Vein endothelial cell (primary cell): ENCODE measurements around the gene TNP2.

GRCh38 chr16:9308144-9308698 lies 216.8 kb downstream of the HAPSTR1 start:
- CAGE, long polyA plus RNA: no peak

GRCh38 chr16:10313030-10313594 lies 72.7 kb upstream of the ATF7IP2 start:
- CAGE, long polyA plus RNA: no peak

- CAGE, long polyA plus RNA: no peak
Measured at GRCh38 chr16:10647762-10648222, 46.9 kb downstream of the TEKT5 start.

DNA sequence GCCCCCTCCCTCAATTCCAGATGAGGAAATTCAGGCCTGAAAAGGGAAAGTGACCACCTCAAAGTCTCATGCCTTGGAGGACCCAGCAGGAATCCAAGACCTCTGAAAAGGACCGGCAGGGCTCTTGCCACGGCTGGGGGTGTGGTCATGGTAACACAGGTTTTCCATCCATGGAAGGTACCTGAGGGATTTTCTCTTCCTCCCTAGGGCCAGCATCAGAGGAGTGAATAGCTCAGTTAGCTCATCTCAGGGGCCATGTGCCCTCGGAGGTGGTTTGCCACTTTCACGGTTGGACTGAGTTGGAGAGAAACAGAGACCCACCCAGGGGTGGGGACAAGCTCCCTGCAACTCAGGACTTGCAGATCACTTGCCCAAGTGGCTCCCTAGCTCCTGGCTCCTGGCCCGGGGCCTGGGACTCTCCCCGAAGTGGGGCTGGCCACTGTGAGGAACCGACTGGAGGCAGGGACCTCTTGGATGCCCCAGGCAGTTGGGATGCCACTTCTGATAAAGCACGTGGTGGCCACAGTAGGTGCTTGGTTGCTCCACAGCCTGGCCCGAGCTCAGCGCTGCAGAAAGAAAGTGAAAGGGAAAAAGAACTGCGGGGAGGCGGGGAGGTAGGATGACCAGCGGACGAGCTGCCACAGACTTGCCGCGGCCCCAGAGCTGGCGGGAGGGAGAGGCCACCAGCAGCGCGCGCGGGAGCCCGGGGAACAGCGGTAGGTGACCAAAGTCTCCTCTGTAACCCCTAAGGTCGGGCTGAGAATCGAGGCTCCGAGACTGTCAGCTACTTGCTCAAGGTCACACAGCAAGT lies 1.5 kb downstream of the CIITA start:
- CAGE, long polyA plus RNA: no peak

DNA sequence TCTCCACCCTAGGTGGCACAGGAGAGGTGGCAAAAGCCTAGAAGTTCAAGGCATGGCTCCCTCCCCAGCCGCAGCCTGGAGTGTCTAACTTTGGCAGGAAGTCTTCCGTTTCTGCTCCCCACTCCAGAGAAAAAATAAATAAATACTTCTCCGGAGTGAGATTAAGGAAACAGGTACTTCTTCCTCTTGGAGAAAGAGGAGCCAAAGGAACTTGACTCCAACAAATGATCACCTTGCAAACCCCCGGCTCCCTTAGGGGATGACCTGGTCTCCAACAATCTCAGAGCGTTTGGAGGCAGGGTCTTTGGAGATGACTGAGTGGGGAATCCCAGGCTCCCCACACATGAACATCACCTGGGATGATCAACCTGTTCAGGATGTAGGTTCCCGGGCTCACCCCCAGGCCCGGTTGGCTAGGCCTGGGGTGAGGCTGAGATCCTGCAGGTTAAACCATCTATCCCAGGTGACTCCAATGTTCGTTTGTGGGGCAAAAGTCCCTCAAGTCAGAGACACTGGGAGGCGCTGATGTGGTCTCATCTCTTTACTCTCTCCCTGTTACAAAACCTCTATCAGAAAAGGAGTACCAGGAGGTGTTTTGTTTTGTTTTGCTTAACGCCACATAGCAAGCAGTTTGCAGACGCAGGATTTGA lies 3.0 kb downstream of the CIITA start:
- CAGE, long polyA plus RNA: no peak

- CAGE, long polyA plus RNA: no peak
Measured at GRCh38 chr16:10880534-10881157, 3.6 kb downstream of the CIITA start.

- CAGE, long polyA plus RNA: no peak
Measured at GRCh38 chr16:10992751-10993317, 48.5 kb downstream of the CLEC16A start.

- CAGE, long polyA plus RNA: no peak
Measured at GRCh38 chr16:11076179-11076865, 132.0 kb downstream of the CLEC16A start.

GRCh38 chr16:11254063-11255195 lies 1.6 kb downstream of the SOCS1 start:
- CAGE, long polyA plus RNA: no peak

- CAGE, long polyA plus RNA: no peak
Measured at GRCh38 chr16:11269044-11269490, at the start of gene TNP2. Gene TNP2 (minus strand): TSS chr16:11269325.

GRCh38 chr16:11402285-11402905 lies 57.1 kb downstream of the RMI2 start:
- CAGE, long polyA plus RNA: no peak

DNA sequence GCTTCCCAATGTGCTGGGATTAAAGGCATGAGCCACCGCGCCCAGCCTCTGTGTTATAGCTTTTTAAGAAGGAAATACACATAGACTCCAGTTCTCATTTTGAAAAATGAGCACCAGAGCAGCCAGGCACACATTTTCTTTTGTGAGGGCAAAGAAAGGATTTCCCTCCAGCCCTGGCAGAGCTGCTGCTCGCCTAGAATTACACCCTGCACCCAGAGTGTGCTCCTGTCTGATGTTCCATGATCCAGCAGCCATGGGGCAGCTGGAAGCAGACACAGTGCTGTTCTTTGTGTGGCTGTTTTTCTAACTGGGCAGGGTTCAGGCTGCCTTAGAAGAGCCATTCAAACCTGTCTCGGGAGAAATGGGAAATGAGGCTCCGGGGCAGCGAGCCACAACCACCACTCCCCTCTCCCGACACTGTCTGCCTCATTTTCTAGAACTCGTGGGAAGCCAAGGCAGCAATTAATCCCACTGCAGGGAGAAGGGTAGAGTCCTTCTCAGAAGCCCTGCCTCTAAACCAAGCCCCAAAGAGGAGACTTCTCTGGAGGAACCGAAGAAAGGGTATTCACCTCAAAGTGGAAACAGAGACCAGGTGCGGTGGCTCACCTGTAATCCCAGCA lies 28.9 kb downstream of the LITAF start:
- CAGE, long polyA plus RNA: no peak

GRCh38 chr16:11583819-11584439 lies 2.8 kb downstream of the LITAF start:
- CAGE, long polyA plus RNA: no peak

DNA sequence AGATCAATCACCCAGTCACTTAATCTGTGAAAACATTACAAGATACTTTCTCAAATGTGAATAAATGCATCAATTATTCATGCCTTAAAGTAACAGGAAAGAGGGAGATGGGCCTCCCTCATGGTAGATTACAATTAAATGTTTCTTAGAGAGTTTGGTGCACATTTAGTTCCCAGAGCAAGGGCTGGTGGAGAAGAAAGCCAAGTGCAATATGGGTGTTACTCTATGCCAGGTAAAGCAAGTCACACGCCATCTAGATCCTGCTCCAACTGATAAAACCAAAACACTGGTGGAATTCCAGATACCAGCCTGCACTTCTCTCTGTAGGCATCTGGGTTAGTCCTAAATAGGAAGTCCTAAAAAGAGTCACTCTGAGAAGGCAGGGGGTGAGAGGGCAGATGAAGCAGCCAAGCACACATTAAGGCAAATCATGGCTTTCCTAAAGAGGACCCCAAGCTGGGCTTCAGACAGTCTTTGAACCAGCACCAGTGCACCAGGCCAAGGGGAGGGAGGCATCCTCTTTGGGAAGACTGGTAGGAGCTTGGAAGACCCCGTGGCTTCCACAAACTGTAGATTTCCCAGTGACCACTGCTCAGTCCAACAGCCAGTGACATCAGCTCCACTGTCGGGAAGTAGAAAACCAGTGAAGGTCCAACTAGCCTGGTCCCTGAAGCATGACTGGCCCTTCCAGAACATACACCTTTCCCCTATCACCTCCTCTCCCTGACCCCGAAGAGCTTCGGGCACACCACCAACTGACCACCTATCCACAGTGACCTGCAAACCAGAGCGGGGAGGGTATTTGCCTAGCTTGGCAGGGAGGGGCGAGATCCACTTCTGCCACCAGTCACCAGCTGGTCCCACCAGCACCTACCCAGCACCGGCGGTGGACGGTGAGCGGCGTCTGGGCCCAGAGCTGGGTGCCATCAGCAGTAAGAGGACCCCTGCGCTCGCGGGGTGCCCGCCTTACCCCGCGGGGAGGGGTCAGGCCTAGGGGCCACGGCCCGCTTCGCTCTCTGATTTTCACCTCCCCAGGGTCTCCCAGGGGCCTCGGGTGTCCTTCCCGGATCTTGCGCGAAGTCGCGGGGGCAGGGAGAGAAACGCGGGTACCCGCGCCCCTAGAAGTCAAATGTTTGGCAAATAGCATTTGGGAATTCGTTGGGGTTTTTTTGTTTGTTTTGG lies 1.1 kb downstream of the LITAF start:
- CAGE, long polyA plus RNA: no peak

GRCh38 chr16:11664612-11665669 lies 3.3 kb upstream of the SNN start:
- CAGE, long polyA plus RNA: no peak

DNA sequence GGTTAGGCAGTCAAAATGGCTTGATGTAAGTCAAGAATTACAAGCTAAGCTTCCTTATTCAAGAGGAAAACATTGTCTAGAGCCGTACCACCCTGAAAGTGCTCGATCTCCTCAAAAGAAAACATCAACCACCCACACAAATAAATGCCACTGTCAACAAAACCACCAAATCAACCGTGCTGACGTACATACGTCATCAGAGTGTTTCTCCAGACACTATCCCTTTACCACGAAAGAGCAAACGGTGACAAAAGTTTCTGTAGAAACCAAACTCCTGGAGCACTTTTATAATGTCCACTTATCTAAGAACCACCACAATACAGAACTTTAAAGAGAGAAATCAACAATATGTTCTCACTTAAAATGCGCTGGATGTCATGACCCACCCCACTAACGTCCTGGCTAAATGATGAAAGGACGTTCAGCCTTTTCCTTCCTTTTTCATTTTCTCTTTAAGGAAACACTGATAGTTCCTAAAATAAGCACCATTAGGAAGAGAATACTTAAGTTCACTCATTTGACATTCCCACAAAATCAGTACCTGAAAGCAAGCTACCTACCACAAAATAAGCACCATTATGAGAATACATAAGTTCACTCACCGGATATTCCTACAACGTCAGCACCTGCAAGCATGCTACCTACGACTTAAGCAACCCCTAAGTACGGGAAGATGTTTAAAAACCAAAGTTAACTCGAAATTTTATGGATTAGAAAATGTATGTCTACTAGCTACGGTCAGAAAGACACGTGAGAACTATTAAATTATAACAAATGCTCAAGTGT lies 1.8 kb downstream of the GSPT1 start:
- CAGE, long polyA plus RNA: no peak

GRCh38 chr16:11994259-11995076 lies 17.9 kb downstream of the SNX29 start:
- CAGE, long polyA plus RNA: no peak

GRCh38 chr16:12026962-12027440 lies 50.5 kb downstream of the SNX29 start:
- CAGE, long polyA plus RNA: no peak

GRCh38 chr16:12036967-12037442 lies 60.5 kb downstream of the SNX29 start:
- CAGE, long polyA plus RNA: no peak

GRCh38 chr16:12047833-12048728 lies 71.5 kb downstream of the SNX29 start:
- CAGE, long polyA plus RNA: no peak